Penis (tissue), 1 donor: ENCODE measurements around the gene CLMN.

DNA sequence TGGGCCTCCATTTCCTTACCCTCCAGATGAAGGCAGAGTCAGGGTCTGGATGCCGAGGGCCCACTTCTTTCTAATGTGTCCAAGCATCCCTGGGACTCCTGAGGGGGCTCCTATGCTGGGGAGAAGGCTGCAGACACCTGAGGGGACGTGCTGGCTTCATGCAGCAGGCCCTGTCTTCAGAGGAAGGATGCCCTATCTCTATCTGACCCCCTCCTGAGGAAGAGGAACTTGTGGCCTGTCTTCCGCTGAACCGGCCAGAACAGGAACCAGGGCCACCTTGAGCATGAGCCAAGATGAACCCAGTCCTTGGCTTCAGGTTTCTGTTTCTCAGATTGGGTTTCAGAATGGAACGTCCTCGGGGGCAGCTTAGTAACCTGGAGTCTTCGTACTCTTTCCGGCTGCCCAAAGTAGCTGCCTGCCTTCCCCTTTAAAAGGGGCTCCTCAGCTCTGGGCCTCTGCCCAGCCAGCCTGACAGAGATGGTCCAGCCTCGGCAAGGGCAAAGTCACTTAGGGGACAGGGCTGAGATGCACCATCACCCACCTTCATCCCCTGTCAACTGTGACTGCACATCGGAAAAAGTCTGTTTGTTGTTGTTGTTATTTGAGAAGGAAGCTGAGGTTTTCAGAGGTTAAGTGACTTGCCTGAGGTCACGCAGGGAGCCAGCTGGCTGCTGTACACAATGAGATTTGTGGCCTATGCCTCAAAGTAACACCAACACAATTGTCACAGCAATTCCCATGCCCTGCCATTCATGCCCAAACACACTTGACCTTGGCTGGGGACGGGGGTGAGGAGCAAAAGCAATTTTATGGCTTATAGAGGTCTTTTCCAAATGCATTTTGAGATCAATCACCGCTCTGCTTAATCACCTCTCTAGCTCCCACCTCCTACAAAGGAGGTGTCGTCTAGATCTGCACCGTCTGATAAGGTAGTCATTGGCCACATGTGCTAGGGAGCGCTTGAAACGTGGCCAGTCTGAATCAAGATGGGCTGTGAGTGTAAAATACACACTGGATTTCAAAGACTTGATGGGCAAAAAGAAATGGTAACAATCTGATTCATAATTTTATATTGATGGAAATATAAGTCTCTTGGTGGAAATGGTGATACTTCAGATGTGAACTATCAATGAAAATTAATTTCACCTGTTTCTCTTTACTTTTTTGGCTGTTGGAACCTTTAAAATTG is 13.4 kb downstream of the ASB2 start:
- PRO-cap, result unidirectional peak, minus-strand start at position 559 of the sequence

DNA sequence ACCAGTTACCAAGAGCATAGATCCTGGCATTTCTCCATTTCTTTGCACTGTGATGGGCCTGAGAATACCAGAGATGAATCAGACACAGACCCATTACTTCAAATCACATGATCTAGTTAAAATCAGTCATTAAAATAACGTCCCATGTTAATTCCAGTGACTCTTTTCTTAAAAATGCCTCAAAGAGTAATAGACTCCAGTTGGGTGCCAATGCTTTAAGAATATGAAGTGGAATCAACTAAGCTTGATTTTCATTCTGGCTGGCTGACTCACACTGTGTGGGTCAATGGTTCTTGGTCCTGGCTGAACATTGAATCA is 11.1 kb downstream of the ASB2 start:
- PRO-cap, result no peak

- PRO-cap, result no peak
These were observed 3.6 kb downstream of the ASB2 start for GRCh38 chr14:93972757-93973261.

DNA sequence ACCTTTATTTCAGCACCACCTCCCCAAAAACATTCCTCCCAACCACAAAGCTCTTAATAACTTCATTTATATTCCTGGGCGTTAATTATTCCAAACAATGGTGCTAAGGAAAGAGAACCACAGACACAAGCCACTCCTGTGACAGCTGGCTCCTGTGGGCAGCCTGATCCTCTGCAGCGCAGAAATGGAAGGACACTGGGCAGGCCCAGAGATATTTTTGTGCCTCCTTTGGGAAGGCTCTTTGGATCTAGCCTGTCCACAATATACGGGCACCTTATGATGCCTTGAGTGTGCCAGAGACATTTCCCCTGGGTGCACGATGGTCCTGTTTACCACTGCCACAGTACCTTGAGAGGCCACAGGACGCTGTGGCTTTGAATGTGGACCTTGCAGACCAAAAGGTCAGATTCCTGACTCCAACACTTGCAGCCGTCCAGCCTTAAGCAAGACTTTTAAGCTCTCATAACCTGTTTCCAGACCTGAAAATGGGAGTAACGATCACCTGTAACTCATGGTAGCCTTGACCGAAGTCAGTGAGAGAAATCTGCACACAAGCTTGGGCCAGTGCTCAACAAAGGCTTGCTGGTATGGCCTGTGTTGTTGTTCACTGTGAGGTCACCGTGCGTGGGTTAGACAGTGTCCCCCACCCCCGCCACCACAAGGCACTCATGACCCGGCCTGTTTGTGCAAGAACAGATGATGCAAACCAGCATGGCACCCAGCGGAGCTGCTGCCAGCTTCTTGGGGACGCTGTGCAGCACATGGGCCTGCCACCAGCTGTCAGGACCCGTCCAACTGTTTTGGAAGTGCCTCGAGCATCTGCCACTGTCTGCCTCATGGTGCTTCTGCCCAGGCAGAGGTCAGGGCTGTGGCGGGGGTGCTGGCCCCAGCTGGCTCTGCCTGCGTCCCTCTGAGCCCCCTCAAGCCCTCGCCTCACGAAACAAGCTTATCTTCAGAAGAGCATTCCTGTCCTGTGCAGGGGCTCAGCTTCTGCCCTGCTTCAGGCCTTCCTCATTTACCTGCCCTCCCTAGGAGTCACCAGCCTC is 1.8 kb downstream of the ASB2 start:
- PRO-cap, result no peak

GRCh38 chr14:93976951-93977547 is 679 bp upstream of the ASB2 start:
- PRO-cap, result no peak

GRCh38 chr14:94041796-94042488 is 15.8 kb downstream of the OTUB2 start:
- PRO-cap, result no peak

- PRO-cap, result no peak
These were observed 19.4 kb downstream of the OTUB2 start for GRCh38 chr14:94045455-94046017.

DNA sequence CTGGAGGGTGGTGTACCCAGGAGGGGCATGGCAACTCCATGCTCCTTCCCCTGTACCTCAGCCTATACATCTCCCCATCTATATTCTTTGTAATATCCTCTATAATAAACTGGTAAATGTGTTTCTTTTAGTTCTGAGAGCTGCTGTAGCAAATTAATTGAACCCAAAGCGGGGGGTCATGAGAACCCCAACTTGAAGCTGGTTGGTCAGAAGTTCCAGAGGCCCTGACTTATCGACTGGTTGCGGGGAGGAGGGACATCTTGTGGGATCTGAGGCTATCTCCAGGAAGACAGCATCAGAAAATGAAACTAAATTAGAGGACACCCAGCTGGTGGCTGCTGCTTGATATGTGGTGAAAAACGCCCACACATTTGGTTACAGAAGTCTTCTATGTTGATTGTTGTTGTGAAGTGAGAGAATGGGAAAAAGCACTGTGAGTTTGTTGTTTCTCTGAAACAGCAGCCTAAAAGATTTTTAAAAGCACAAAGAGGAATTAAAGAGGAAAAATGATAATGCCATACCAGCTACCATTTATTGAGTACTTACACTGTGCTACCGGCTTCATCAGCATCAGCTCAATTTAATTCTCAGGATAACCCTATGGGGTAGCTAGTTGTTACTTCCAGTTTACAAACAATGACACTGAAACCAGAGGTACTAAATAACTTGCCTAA is 24.4 kb downstream of the DDX24 start:
- PRO-cap, result no peak

DNA sequence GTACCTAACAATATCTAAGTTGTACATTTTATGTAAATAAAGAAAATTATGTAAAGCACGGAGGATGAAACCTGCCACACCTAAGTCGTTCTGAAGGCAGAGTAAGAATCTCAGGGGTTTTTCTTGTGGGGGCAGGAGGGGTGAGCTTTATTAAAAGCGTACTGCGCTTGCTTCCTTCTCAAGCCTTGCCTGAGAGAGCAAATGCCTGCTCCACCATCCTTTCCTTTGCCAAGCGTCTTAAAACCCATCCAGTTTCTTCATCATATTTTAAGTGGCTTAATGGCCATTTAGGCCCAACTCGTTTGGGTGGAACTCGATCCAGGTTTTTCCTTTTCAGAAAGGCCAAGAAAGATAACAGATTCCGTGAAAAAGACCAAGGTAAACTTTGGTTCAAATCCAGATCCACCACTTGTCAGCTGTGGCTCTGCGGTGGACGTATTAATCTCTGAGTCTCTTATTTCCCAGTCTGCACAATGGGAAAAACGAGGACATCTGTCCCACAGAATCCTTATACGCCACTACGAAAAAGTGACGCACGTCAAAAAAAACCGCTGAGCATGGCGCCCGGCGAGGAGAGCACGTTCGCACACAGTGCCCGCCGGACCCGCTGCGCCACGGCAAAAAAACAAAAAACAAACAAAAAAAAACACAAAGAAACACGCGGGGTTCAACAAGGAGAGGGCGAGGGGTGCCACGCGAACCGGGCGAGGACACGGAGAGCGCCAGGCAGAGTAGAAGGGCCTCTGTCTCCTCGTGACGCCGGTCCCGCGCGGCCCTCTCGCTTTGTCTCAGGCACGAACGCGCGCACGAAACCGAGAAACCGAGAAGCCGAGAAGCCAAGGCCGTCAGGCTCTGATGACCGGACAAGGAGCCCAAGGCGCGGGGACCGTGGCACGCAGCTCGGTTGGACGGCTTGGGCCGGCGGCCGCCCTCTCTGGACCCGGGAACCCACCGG is 648 bp downstream of the DDX24 start:
- PRO-cap, result bidirectional peak, plus-strand start at position 558 of the sequence, minus-strand start at position 493 of the sequence

DNA sequence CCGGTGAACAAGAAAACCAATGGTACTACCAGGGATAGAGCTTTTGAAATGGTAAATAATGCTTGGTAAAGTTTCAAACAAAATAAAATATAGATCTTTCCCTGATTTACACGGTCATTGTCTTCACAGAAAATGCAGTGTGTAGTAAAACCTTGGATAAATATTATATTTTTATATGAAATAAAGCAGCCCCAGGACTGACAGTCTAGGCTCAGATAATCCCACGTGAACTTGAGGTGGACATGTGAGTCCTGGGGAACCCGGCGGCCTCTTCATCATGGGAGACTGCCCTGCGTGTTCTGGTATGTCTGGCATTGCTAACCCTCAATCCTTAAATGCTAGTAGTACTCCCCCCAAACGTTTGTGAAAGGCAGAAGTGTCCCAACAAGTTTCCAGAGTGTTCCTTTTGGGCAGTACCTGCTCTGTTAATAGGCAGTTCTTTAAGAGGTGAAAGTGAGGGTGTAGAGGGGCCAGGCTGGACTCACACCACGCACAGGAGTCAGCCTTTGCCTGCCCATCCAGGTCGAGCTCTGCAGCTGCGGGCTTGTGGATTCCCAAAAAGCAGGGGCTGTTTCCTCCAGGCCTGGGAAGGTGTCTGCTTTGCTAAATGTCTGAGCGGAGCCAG is 1.1 kb upstream of the SERPINA10 start:
- PRO-cap, result no peak

DNA sequence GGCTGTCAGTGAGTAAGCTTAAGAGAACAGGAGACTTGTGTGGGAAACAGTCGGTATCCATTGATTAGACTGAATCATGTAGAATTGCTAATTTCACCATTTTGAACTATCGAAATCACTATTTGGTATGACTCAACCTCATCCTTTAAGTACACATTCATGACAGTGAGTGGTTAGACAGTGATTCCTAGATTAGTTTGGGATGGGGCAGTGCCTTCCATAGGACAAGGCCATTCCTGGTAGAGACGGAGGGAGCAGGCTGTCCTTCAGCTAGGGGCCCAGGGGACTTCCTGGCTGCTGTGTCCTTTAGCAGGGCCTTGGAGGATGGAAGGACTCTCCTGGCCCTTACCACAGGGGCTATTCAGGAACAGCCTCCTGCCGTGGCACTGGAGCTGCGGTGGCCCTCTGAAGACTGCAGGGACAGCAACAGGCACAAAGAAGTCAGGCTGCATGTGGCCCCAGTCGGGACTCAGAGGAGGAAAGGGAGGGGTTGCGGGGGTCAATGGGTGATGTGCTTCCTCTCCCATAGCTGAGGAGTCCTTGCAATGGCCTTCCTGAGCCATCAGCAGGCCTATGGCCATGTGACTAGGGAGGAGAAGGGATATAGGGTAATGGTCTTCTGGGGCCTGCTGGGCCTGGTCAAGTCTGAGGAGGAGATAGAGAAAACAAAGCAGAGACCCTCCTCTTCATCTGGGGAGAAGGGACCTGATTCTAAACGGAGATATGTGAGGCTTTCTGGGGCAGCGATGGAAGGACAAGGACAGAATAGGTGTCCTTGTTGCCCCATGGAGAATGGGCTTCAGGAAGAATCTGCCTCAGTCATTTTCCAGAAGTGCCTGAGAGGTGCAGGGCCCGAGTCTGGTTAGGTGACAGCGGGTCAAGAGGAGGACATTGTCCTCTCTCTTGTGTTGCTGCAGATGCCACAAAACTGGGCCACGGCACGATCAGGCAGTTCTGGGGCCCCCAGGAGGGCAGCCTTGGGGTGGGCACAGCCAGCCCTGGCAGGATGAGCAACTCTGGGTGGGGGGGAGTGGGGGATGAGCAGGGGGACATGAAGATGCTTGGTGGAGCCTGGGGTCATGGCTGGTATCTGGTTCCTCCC is 11.0 kb downstream of the SERPINA1 start:
- PRO-cap, result no peak

GRCh38 chr14:94382432-94383485 is 5.6 kb downstream of the SERPINA1 start:
- PRO-cap, result no peak

DNA sequence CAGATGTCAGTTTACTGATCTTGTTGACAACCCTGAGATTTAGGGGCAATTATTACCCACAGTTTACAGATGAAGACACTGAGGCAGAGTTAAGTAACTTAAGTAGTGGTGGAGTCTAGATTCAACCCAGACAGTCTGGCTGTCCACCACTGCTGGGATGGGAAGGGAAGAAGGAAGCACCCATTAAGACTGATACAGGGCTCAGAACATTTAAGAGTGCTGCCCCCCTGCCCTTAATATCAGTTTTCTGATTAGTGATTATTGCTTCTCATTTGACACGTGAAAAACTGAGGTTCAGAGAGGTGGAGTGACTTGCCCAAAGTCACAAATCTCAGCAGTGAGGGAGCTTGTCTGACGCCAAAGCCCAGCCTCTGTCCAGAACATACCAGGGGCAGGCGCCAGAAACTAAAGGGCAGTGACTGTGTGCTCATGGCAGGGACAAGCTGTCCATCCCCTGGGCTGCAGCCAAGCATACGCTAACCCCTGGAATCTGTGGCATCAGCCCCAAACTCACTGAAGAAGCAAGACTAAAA is 1.8 kb upstream of the SERPINA4 start:
- PRO-cap, result no peak

- PRO-cap, result no peak
These were observed 1.5 kb downstream of the SERPINA3 start for GRCh38 chr14:94613561-94614145.

DNA sequence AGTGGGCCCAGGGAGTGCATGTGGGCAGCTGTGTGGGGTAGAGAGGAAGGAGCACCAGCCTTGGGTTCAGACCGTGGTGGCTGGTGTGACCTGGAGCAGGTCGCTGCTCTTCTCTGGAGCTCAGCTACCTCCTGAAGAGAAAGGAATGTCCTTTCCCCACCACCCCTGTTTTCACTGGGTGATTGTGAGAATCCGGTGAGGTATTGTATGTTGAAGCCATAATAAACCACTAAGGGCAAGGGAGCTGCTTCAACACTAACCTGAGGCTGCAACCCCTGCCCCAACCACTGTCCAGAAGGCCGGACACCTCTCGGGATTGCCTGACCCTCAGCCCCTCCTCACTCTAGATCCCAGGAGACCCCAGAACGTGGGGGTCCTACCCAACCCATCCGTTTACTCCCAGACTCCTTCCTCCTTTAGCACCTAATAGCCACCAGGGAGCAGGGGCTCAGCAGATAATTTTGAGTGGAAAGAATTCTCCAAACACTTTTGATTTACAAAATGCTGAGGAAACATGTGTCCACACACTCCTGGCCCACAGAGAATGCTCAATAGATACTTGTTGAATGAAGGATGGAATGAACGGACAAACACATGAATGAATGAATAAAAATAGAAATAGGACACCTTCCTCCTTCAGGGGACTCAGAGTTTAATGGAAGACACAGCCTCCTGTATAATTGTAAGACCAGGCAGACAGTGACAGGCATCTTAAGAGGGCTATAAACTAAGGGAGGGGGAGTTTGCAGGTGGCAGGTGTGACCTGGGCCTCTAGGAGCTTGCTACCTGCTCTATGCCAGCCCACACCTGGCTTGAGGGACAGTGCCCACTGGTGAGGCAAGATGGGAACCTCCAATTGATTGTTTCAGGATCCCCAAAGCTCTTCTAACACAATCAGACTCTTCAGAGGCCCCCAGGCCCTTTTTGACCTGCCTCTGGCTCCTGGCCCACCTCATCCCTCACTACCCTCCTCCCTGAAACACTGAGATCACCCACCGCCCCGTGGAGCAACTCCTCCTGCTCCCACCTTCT is 8.9 kb downstream of the SERPINA3 start:
- PRO-cap, result no peak

GRCh38 chr14:94946157-94946655 is 176.3 kb upstream of the GSC start:
- PRO-cap, result no peak

DNA sequence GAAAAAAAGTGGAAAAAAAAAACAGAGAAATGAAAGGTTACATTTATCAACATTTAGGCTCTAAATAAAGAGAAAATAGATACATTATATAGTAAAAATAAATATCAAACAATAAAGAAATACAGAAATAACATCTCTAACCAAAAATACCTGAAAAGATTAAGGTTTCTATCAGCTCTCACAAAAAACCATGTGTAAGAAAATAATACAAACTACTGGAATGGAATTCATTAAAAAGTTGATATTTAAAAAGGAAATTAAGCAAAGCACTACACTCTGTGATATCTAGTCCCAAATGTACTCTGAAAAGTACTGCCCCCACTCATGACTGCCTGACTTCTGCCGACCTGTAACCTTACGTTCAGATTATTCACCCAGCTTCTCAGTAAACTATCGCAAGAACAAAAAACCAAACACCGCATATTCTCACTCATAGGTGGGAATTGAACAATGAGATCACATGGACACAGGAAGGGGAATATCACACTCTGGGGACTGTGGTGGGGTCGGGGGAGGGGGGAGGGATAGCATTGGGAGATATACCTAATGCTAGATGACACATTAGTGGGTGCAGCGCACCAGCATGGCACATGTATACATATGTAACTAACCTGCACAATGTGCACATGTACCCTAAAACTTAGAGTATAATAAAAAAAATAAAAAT is 18.9 kb downstream of the DICER1 start:
- PRO-cap, result no peak

DNA sequence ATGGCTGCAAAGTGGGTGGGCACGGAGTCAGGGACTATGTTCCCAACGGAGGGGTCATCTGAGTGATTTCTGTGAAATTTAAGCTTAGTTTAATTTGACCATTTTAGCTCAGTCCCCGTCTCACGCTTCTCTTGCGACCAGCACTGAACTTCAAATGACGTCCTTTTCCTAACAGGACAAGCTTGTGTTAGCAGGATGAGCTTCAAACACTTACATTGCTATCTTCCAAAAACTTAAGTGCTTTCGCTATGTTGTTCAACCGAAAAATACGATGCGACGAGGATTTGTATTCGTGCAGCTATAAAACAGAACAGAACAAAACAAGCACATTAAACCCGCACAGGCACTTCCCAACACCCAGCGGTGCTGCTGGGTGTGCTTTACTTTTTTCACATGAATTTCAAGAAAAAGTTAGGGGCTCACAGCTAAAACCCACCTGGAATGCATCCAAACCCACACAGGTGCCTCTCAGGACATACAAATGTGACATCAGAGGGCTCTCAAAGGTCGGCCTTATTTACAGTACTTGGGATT is 64.2 kb upstream of the DICER1 start:
- PRO-cap, result no peak

GRCh38 chr14:95314511-95315455 is 4.9 kb downstream of the CLMN start:
- PRO-cap, result no peak

GRCh38 chr14:95319685-95320573 is at the start of gene CLMN:
TSS of gene CLMN (minus strand) at chr14:95319908.
- PRO-cap, result bidirectional peak, plus-strand start at chr14:95320002, minus-strand start at chr14:95319772